Bronchus fibroblast of lung (primary cell): Measurements from ENCODE around the gene LMBR1.

GRCh38 chr7:154853497-154854126, 149.3 kb downstream of the PAXIP1 start:
- RAMPAGE, long total RNA, result no peak

- RAMPAGE, long total RNA, result start-site peak on the plus strand at chr7:154928469-154928520, 17 and 31 reads in 2 replicates
These were observed 74.4 kb downstream of the PAXIP1 start for GRCh38 chr7:154928349-154929028.

DNA sequence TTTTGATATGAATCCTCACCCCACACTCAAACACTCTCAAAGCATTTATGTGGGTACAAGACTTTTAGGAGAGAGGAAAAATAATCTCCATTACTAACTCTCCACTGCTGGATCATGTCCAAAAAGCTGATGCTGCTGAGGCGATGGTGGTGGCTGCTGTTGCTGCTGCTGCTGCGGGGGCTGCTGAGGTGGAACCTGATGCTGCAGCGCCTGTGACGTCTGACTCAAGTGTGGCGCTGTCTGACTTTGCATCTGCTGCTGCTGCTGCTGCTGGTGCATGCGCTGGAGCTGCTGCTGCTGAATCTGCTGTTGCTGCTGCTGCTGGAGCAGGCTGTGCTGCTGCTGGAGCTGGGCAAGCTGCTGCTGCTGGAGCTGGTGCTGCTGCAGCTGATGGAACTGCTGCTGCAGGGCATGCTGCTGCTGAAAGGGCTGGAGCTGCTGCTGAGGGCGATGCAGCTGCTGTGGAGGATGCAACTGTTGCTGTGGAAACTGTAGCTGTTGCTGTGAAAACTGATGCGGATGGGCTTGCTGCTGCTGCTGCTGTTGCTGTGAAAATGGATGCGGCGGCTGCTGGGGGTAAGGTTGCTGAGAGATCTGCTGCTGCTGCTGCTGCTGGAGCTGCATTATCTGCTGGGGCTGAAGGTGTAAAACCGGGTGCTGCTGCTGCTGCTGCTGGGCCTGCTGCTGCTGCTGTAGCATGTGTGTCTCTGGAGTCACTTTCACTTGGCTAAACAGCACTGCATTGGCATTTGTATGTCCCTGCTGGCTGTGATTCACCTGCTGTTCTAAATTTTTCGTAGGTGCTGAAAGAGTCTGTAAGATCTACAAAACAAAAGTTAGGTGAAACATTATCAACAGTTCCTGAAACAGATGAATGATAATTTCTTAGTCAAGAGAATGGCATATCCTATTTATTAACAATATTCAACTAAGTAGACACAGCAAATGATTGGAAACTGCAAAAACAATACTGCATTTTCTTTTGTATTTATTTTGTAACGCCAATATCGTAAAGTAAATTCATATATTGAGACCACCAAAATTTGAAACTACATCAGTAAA, 34.3 kb downstream of the PAXIP1 start:
- RAMPAGE, long total RNA, result no peak

DNA sequence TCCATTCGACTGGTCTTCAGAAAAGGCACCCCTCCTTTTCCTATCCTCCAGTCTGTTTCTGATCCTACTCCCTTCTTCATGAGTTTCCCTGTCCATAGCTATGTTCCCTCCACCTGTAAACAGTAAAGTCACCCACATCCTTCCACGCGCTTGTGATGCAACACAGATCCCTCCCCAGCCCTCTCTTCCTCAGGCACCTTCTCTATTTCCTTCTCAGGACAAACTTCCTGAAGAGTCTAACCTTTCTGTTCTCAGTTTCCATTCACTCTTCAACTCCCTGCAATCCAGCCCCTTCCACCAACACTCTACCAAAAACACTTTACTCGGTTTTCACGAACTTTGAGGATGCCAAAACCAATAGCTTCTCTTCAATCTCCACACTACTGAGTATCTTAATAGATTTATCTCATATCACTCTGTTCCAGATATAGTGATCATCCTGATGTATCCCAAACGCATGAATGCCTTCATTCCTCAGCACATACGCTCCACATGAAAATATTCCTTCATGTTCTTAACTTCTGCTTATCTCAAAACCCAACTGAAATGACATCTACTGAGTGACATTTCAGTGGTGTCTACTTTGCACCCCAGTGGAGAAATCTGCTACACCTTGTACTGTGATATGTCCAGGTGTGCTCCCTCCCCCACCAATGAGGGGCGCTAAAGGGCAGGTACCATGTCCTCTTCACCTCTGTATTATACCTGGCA, 2.4 kb downstream of the PAXIP1 start:
- RAMPAGE, long total RNA, result no peak

- RAMPAGE, long total RNA, result no peak
These were observed 1.1 kb downstream of the HTR5A start for GRCh38 chr7:155071129-155071794.

DNA sequence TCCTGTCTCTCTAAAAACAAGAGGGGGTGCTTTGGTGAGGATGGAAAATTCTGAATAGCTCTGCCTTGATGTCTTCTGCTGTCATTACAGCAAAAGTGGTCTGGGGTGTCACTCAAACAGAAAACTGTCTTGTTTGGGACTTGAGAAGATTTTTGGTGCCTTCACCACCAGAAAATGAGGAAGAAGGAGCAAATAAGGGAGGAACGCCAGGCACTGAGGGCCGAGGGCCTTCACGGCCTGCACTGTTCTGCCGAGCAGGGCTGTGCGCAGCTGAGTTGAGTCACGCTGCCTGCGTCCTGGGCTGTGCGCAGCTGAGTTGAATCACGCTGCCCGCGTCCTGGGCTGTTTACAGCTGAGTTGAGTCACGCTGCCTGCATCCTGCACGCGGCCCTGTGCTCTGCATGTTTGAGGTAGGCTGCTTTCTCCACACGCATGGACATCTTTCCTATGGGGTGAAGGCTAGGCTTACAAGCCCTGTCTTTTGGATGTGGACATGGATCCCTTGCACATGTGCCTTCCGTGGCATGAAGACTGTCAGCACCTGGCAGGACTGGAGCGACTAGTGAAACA, 96.5 kb downstream of the HTR5A start:
- RAMPAGE, long total RNA, result no peak

GRCh38 chr7:155203405-155203950, 94.2 kb upstream of the INSIG1 start:
- RAMPAGE, long total RNA, result no peak

DNA sequence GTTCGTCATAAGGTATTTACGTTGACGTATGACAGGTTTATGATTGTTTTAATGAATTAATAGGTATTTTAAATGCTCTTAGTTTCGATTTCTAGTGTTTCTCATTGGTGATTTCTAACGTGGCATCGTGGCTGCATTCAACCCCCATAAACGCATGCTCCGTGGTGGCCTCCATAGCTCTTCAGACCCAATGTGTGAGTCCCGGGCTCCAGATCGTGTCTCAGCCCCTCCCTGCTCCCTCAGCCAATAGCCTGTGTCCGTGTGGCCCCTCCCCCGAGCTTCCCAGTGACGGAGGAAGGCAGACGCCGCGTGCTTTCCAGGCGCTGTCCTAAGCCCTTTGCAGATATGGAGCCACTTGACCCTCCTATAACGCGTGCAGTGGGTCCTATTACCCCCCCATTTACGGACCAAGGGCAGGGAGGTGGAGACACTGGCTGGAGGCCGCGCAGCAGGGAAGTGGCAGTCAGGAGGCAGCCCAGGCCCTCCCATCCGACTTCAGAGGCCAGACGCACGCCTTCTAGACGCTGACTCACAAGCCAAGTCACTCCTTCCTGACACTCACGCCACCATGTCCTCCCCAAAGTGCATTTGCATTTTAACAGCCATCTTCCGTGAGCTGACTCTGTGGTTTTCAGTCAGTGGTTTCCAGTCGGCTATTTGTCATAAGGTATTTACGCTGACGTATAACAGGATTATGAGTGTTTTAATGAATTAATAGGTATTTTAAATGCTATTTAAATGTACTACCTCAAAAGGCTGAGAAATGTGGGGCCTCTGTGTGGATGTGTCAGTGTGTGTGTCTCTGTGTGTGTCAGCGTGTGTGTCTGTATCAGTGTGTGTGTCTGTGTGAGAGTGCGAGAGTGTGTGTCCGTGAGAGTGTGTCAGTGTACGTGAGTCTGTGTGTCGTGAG, 92.3 kb upstream of the INSIG1 start:
- RAMPAGE, long total RNA, result no peak

GRCh38 chr7:155285823-155286226, 11.9 kb upstream of the INSIG1 start:
- RAMPAGE, long total RNA, result no peak

- RAMPAGE, long total RNA, result no peak
These were observed 19.1 kb downstream of the INSIG1 start for GRCh38 chr7:155316789-155317226.

GRCh38 chr7:155678421-155678882, 34.0 kb downstream of the RBM33 start:
- RAMPAGE, long total RNA, result no peak

- RAMPAGE, long total RNA, result no peak
These were observed 67.0 kb downstream of the SHH start for GRCh38 chr7:155745149-155745778.

DNA sequence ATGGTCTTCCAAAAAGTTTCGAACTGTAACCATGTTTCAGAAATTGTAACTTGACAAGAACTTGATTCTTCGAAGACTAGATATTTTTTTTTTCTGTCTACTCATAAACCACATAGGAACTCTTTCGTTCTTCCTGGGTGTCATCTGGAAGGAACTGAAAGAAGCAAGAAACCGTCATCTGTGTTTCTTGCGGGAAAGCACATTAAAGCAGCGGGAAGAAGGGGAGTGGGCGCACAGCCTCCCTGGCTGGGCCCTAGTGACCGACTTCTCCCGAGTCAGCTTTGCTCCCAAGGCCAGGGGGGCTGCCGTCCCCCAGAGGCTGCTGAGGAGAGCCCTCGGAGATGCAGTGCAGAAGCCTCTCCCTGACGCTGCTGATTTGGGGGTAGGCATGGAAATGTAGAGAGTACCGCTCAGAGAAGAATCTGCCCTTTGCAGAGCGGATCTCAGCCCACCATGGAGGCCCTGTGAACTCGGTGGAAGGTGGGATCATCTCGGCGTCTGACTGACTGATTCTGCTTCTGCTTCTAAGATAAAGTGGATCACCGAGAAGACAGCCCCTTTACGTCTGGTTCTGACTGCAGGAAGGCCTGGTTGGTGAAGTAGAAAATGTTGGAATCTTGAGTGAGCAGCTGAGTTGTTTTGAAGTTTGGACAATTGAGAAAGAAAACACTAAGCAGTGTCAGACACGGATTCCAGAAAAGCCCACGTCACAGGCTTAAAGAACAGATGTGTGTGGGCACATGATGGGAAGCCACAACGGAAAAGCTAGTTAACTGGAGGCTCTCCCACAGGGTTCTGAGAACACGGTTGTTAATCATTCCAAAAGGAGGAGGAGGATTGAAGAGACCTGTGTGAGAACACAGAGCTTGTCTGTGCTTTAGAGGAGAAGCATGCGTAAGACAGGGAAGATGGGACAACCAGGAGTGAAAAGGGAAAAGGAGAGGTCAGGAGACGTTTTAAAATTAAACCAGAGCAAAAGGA, 42.8 kb downstream of the SHH start:
- RAMPAGE, long total RNA, result no peak

DNA sequence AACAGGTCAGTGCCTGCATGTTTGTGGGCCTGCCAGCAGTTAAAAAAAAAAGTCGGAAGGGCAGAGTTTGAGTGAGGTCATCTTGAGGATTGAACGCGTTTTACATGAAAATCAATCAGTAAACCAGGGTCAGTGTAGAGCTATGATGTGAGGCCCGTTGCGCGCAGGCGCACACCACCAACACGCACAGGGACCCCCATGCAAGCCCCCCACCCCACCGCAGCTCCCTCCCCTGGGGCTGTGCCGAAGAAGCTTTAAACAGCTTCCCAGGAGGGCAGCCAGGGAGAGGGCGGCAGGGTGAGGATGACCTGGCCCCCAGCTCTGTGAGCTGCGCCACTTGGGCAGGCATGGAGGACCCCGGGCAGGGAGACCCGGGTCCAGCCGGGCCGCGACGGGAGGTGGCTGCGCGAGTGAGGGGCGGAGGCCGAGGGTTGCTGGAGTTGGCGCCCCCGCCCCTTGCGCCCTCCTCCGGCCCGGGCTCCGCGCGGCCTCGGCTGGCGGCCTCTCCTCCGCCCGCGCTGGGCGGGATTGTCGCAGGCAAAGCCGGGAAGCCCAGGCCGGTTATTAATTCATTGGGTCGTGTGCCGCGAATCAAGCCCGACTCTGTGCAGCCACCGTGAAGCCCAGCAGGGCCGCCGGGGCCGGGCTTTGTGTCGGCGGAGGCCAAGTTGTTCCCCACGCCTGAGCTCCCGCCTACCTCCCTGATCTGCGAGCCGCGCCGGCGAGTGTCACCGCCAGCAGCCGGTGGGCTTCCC, 4.0 kb downstream of the SHH start:
- RAMPAGE, long total RNA, result no peak

DNA sequence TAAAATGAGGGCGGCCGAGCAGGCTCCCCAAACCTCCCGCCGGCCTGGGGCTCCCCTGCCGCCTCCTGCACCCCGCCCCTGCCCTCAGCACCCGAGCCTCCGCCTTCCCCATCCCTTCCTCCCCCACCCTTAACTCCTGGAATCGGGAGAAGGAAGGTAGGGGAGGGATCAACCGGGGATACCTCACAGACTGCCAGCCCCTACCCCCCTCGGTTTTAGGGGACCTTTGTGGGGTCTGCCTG, 3.0 kb downstream of the SHH start:
- RAMPAGE, long total RNA, result no peak

- RAMPAGE, long total RNA, result no peak
These were observed 2.0 kb downstream of the SHH start for GRCh38 chr7:155810040-155810836.

- RAMPAGE, long total RNA, result no peak
These were observed 48.6 kb upstream of the SHH start for GRCh38 chr7:155860717-155861460.

DNA sequence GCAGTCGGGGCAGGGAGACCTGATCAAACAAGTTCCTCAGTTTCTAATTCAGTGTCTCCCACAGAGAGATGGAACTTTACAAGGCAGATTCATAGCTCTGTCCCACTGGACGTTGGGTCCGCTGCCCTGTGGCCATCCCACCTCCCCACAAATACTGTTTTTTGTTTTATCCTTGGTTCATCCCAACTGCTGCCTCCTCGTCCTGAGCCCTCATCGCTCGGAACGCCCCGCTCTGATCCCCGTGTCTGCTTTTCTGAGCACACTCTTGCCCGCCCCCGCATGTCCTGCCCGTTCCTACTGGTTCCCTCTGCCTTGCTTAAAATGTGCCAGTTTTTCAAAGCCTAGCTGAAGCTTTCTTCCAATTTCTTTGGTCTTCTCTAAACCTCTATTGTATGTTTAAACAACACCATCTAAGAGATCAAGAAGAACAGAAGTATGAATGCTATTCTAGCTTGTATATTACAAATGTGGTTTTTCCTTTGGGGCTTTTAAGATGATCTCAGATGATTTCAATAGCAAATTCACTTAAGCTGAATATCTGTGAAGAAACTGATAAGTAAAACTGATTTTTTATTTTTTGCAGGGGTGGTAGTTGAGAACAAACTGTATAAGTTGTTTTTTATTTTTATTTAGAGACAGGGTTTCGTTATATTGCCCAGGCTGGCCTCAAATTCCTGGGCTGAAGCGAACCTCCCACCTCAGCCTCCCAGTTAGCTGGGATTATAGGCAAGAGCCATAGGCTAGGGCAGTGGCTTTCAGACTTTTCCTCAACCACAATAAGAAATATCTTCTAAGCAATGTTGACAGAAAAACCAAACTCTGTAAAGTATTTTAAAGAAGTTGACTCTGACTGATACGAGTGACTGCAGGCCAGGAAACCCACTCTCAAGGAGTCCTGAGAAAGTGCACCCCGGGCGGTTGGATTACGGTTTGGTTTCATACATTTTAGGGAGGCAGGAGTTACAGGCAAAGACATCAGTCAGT, 19.6 kb downstream of the RNF32 start:
- RAMPAGE, long total RNA, result no peak

- RAMPAGE, long total RNA, result no peak
These were observed at the start of gene LMBR1 for GRCh38 chr7:156892892-156893937. Gene LMBR1 (minus strand): TSS chr7:156893183.

GRCh38 chr7:157007506-157008118, 2.9 kb downstream of the MNX1 start:
- RAMPAGE, long total RNA, result no peak